Measurements from ENCODE around the genes RECQL, C2CD5 and ETNK1.

DNA sequence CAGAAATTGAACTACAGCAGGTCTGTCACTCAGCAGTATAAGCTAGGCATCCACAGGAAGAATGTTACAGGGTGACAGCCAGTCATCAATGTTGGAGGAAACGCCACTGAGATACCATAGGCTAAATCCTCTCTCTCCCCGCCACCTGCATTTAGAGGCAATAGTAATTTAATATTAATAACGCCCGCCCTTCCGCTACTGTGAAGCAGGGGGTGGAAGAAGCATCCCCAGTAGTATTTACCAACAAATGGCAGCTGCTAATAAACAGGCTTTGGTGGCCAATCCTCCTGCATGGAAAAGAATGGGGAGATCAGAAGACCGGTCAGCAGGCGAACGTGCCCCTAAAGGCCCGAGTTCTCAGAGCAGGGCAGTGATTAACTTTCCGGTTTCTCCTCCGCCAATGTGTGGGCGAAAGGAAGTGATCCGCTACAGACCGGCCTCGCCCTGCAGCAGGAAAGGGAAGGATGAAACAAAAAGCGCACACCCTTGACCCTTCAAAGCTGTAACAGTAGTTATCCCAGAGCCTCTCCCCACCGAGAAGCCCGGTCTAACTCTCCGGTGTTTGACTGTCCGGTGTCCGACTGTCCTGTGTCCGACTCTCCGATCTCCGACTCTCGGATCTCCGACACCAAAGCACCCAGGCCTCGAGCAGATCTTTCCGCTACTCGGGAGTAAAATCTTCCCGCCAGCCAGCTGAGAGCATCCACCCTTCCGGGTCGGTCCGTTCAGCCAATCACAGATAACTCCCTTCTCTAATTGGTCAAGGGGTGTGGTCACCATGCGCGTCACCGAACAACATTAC lies at the start of gene RECQL:
RECQL (minus strand) TSS at position 707 of the 802 bp plus-strand sequence.
- PRO-cap: bidirectional peak, plus-strand start at position 449 of the sequence, minus-strand start at position 356 of the sequence; bidirectional peak, plus-strand start outside the sequence, minus-strand start at position 667 of the sequence
- RAMPAGE, long total RNA, 2 experiments: start-site peak on the minus strand in 2 of 2 experiments, centred at positions 397 to 693 of the sequence, 17 to 251 reads per replicate

DNA sequence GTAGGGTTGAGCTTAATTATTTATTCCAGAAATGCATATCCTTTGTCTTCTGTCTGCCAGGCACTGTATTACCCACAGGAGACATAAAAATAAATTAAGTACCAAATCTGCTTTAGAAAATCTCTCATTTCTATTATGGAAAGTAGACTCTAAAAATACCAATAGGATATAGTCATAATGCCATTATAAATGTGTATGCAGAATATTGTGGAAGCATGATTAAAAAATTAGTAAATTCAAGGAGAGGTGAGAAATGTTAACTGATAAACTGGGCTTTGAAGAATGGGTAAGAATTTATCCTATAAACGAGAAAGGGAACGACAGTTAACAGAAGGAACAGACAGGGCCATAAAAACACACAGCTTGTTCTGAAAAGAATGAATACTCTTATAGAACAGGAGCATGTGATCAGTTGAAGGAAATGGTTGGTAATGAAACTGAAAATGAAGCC lies 7.9 kb downstream of the GOLT1B start:
- PRO-cap: no peak
- RAMPAGE, long total RNA, 2 experiments: no peak in any of the 2 experiments

DNA sequence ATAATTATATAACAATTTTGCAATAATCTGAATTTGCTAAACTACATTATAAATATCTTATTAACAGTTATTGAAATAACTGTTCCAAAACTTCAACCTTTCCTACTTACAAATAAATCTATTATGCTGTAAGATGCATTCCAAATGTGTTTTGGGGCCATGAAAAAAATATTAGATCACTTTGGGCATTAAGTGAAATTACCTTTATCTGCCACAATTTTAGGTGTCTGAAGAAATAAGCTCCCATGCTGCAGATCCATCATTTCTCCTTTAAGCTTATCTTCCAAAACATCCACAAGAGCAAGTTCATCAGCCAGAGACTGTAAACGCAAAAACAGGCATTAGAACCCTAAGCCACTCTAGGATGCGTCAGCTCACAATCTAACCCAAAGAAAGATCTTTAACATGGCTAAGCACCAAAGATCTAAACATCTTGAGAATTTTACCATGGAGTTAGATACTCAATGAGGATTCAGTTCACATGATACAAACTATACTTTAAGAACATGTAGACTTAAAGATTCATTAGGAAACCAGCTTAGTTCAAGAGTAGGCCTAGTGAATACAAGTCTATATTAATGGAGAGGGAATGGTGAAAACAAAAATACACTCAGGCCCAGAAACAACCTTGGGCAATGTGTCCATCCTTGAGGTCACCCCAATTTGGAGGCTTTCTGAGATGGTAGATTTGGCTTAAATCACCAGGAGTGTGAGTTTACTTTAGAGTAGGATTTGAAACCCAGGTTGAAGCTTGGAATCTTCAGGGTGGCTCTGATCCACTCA lies 10.8 kb downstream of the LDHB start:
- PRO-cap: no peak
- RAMPAGE, long total RNA, 2 experiments: no peak in any of the 2 experiments

DNA sequence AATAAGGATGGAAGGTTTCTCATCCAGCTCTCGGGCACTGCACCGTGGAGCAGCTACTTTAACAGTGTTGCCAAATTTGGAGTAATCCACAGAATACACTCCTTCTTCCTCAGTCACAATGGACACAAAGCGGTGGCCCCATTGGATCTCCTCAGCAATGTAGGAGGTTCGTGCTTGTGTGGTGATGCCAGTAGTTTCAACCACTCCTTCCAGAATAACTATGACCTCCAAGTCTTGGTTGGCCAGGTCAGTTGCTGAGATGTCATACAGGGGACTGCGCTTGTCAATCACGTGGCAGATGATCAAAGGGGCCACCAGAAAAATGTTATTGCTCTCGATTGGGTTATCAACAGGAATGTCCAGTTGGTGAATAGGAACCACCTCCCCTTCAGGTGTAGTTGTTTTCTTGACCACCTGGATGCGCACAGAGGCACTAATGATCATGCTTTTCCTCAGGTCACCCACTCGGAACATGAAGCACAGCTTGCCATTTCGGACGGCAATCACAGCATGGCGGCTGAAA lies 8.5 kb downstream of the KCNJ8 start:
- PRO-cap: no peak
- RAMPAGE, long total RNA, 2 experiments: no peak in any of the 2 experiments

DNA sequence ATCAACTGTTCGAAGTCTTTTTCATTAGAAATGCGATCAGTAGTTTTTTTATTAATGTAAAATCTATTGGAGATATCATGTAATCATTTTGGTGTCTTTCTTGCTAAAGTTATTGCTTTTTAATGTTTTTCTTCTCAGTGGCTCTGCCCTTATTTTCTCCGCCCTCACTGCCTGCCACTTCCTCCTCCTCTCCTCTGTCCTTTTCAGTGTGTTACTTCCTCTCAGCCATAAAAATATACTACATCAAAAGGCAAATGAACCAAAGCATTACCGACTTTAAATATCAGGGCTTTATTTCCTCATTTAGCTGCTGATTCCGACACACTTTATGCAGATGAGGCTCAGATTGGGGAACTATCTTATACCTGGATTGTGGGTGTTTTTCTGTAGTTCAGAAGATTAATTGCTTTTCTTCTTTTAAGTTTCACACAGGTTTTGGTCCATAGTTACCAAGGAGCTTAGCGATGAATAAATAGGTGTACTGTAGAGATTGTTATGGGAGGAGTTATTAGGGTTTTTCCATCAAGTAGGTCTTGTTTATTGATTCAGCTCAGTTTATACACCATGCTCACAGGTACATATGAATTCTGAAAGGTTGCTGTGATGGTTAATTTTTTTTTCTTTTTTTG lies 118.2 kb downstream of the CMAS start:
- PRO-cap: no peak
- RAMPAGE, long total RNA, 2 experiments: no peak in any of the 2 experiments

DNA sequence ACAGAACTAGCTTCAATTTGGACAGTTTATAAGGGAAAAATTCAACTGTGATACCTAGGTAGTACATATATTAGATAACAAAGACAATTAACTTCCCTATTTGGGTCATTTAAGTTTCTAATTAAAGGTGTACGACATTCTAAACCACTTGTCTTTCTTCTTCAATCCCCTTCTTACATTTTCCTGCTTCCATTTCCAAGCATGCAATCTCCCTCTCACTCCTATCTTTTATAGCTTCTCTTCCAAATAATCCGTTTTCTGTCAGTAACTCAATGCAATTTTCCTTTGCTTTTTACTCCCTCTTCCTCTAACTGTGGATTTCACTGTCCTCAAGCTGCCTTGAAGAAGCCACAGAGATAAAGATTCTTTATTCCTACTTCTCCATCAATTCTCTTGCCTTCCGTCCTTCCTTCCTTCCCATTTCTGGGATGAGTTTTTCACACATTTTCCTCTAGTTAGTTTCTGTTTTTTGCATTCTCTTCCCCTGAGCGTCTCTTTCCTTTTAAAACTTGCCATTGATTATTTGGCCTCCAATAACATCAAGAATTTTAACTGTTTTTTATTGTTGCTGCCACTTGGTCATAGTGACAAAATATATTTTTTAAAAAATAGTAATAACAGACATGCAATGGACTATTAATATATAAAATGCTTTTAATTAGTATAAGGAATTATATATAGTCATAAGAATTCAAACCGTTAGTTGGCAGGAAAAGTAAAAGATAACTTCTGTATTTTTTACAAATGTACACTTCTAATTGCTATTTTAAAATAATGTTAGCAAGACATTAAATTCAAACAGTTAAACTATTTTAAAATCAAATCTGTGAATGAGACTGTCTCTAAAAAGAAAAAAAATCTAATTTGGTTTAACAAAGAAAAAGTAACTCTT lies 79.9 kb downstream of the C2CD5 start:
- PRO-cap: no peak
- RAMPAGE, long total RNA, 2 experiments: no peak in any of the 2 experiments

DNA sequence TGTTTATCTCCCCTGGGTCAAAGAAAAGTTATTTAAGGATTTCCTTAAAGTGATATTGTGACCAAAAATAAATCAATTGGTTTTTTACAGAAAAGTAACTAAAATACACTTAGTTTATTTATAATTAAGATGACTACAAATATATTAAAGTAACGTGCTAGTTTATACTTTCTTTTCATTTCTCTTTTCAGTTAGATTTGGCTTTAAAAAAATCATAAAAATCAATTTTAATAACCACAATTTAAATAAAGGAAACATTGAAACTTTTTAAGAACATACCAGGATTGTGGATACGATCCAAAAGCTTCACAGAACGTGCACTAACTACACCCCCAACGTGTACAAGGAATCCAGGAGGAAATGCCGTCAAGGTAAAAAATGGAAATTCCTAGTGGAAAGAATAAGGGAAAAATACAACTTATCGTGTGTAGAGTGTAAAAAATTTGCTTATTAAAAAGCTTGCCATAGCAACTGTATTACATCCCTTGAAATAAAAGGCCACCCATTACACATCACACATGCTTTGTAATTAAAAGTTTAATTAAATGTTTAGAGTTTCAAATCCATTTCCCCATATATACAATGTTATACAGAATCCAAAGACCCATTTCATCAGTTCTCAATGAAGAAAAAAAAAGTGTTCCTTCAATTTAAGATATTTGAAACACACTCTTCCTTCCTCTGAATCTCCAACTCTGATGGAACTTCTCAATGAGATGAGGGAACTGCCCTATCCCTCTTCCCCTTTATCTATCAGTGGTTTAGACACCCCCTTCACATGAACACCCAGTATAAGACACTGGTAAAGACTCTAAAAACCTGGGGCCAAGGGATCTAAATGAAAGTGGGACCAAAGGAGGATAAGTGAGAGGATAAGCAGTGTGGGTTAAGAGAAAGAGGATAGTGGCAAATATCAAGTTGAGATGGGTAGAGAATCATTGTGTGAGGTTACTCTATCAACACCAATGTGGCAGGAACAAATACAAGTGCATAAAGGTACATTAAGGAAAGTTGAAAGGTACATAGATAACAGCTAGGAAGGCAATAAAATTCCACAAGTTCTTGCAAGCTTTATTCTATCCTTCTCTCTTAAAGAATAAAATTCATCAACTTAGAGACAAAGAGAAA lies 37.5 kb downstream of the C2CD5 start:
- PRO-cap: no peak
- RAMPAGE, long total RNA, 2 experiments: no peak in any of the 2 experiments

- PRO-cap: bidirectional peak, plus-strand start at chr12:22544295, minus-strand start at chr12:22544181; bidirectional peak, plus-strand start at chr12:22544707, minus-strand start at chr12:22544502
- RAMPAGE, long total RNA, 2 experiments: start-site peak on the minus strand in 2 of 2 experiments, at chr12:22544183-22544502 at its widest, 19 to 88 reads per replicate
These were observed at the start of gene C2CD5 for GRCh38 chr12:22544094-22544975. TSS of gene C2CD5 (minus strand) at chr12:22544542.

- PRO-cap: bidirectional peak, plus-strand start at chr12:22625197, minus-strand start at chr12:22625005
- RAMPAGE, long total RNA, 2 experiments: start-site peak on the plus strand in 2 of 2 experiments, at chr12:22625169-22625235 at its widest, 482 to 547 reads per replicate
These were observed at the start of gene ETNK1 for GRCh38 chr12:22624897-22625268. TSS of gene ETNK1 (plus strand) at chr12:22625171.

DNA sequence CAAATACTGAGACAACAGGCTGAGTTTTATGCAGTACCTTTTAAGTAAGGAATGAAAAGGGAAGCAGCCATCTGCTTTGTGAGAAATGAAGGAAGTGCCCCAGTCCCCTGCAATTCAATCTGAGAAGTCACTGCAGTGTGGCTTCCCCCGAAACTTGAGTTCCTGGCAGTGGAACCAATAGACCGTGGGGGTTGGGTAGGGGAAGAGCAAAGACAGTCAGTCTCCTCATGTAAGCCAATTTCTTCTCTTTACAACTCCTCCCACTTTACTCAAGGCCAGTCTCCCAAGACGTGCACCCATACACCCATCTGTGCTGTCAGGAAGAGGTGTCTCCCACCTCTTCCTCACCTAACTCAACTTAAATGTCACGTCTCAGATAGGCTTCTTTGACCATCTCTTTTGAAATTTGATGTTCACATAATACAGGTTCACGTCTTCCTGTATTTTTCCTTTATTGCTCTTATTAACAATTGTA lies 206.5 kb downstream of the BCAT1 start:
- PRO-cap: no peak
- RAMPAGE, long total RNA, 2 experiments: no peak in any of the 2 experiments

DNA sequence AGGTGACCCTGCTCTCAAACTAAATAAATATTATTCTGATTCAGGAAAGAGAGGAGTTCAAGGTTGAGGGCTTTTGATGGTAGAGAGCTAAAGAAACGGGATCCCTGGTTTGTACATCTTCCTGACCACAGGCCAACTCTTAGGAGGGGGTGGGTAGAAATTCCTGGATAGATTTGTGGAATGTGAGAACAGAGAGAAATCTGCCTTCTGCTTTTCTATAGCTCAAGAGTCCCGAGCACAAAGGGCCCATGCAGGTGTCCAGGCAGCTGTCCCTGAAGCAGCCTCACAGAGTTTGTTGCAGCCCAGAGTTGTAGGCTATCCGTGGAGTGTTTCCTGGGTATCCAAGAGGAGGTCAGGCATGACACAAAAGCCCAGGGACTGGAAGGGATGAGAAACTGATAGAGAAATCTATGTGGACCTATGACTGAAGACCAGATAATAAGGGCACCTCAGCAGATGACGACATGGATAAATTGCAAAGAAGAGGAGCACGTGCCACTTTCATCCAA lies 198.6 kb downstream of the BCAT1 start:
- PRO-cap: no peak
- RAMPAGE, long total RNA, 2 experiments: no peak in any of the 2 experiments

GRCh38 chr12:25488775-25489723 lies 64.0 kb downstream of the LMNTD1 start:
- PRO-cap: no peak
- RAMPAGE, long total RNA, 2 experiments: start-site peak on the minus strand in 1 of 2 experiments, at chr12:25489653-25489657 at its widest, 7 reads per replicate

- PRO-cap: no peak
- RAMPAGE, long total RNA, 2 experiments: no peak in any of the 2 experiments
These were observed 140.9 kb upstream of the LMNTD1 start for GRCh38 chr12:25693942-25694434.

GRCh38 chr12:25757389-25757754 lies 201.1 kb upstream of the RASSF8 start:
- PRO-cap: unidirectional peak, minus-strand start at chr12:25757648
- RAMPAGE, long total RNA, 2 experiments: no peak in any of the 2 experiments

GRCh38 chr12:25960031-25960718 lies 1.7 kb downstream of the RASSF8 start:
- PRO-cap: no peak
- RAMPAGE, long total RNA, 2 experiments: no peak in any of the 2 experiments

GRCh38 chr12:26112513-26113226 lies 12.2 kb downstream of the BHLHE41 start:
- PRO-cap: no peak
- RAMPAGE, long total RNA, 2 experiments: no peak in any of the 2 experiments

GRCh38 chr12:26157007-26157498 lies 32.2 kb upstream of the BHLHE41 start:
- PRO-cap: no peak
- RAMPAGE, long total RNA, 2 experiments: no peak in any of the 2 experiments

DNA sequence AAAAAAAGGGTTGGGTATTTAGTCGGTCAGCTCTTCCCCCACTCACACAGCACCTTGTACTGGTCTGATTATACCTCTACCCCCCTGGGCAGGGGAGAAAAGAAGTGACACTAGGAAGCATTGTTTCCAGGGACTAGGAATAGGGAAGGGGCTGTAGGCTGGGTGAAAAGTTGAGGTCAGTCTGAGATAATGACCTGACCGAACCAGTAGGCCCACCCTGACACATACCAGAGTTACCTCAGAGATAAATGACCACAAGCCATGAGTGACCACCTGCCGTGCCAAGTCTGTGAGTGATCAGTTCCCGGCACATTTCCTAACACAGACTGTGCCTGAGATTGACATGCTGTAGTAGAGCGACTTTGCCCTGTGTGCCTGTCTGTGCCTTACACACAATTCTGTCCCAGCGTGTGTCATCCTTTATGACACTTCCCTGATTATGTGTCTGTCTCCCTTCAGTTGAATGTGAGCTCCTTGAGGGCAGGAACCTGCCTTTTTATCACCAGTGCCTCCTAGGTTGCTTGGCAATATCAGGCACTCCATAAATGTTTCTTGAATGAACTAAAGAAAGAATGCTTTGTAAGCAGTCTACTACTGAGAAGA lies 9.8 kb upstream of the SSPN start:
- PRO-cap: no peak
- RAMPAGE, long total RNA, 2 experiments: no peak in any of the 2 experiments

DNA sequence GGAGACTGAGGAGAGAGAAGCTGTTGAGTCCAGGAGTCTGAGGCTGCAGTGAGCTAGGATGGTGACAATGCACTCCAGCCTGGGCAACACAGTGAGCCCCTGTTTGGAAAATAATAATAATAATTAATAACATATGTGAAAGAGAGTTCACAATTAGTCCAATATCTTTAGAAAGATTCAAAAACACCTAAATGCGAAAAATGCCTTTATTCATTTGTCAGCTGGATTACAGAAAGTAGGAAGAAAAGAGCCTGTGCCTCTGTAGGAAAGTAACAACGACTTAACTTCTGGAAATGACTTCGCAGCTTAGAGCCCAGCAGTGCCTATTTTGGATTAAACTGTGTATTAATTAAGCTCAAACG lies 508 bp upstream of the SSPN start:
- PRO-cap: no peak
- RAMPAGE, long total RNA, 2 experiments: no peak in any of the 2 experiments

DNA sequence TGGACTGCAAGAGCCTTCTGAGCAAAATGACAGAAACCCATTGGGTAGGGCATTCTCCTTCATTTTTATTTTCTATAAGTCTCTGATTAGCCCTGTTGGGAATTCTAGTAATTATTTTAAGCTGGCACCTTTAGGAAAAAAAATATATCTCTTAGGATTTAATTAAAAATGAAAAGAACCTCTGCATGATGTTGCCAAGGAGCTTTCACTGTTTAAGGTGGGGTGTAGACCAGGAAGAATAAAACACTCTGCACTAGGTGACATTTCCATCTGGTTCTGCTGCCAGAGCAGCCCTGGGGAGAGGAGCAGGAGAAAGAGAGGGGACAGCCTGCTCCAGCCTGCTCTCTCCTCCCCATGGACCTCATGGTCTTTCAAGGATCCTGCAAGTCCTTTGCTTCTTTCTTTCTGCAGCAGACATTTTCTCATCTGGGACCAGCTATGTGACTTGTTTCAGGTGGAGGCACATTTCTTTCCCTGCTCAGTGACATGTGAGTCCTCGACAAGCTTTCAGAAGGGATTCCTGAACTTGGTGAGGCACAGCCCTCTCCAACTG lies 44.9 kb downstream of the SSPN start:
- PRO-cap: no peak
- RAMPAGE, long total RNA, 2 experiments: no peak in any of the 2 experiments

Measured in prostate gland (tissue), 2 donors.